Daoy (cell line): ENCODE data around the gene PACSIN1.

GRCh38 chr6:33779650-33780529 lies 9.0 kb downstream of the LEMD2 start:
- RAMPAGE, long total RNA, result no peak

- RAMPAGE, long total RNA, result no peak
These were observed 31.2 kb upstream of the HMGA1 start for GRCh38 chr6:34205495-34205862.

DNA sequence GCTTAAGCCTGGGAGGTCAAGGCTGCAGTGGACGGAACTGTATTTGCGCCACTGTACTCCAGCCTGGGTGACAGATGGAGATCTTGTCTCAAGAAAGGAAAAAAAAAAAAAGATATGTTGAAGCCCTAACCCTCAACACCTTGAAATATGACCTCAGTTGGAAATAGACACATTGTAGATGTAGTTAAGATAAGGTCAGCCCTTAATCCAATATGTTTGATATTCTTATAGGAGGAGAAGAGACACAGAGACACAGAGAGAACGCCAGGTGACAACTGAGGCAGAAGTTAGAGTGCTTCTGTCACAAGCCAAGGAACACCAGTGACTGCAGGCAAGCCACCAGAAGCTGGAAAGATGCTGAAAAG lies 18.4 kb upstream of the HMGA1 start:
- RAMPAGE, long total RNA, result no peak

GRCh38 chr6:34243691-34244370 lies 5.0 kb downstream of the SMIM29 start:
- RAMPAGE, long total RNA, result no peak

- RAMPAGE, long total RNA, result no peak
These were observed 1.7 kb downstream of the SMIM29 start for GRCh38 chr6:34247144-34247533.

DNA sequence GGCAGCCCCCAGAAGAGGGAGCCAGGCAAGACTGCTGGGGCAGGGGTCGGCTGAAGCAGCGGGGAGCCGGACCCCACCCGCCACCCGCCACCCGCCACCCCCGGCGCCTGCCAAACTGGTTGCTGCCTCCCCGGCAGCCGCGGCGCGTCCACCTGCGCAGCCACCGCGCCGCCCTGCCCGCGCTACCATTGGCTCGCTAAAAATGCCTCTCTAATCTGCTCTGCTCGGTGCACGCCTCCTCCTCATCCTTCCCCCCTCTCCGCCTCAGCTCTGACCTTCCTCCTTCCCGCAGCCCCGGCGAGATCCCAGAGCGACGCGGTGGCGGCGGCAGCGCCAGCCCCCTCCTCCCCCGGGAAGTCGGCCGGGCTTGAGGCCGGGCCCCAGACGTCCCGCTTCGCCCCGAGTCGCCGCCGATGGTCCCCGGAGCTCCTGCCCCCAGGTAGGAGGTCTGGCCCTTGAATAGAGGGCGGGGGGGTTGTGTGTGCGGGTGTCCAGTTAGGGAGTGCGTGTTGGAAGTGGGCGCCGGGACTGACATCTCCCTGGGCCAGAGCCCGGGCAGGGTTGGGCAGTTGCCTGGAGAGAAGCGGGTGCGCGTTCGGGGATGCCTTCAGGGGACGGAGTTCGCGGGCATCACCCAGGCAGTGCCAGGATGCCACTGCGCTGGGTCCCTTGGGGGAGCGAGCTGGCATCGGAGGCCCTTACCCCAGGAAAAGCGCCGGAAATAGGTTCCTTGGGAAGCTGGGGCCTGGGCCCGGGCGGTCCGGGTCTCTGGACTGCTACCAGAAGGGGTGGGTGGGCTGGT lies at the start of gene PACSIN1:
TSS of gene PACSIN1 (plus strand) at position 245 of the 802 bp plus-strand sequence.
- RAMPAGE, long total RNA, result no peak

DNA sequence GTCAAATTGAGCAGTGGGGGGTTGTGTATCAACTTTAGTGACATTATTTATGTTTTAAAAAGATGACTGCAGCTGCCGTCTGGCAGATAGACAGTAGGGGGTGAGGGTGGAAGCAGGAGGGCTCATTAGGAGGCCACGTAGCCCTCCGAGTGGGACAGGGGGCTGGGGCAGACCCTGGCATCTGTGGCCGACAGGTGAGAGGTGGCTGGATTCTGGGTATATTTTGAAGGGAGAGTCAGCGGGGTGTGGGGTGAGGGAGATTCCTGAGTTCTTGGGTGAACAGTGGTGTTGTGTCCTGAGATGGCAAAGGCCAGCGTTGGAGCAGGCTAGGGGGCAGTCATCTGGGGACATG lies 19.3 kb downstream of the PACSIN1 start:
- RAMPAGE, long total RNA, result no peak

DNA sequence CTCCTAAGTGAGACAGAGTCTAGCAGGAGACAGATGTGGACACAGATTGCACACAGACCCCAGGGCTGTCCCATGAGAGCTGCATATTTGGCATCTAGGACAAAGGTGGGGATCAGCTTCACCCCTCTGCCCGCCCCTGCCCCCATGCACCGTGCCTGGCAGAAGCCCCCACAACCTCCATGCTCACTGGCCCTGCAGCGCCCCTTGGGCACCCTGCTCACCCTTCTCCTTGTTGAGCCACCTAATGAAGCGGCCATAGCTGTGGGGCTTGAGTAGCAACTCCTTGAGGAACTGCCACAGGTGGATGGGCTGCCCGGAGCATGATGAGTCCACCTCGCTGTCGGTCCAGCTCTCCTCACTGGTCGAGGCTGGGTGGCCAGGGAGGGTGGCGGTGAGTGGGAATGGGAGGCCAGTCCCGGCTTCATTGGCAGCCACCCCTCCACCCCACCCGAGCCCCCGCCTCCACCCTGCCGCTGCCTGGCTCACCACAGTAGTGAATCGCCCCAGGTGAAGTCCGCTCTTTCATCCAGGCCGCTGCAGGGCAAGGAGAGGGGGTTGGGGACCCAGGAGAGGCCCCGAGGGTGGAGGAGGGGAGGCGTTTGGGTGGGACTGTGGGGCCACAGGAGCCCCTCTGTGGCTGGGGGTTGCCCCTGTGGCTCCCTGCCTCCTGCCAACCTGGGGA lies 17.0 kb downstream of the SPDEF start:
- RAMPAGE, long total RNA, result no peak

GRCh38 chr6:34547952-34548636 lies 8.0 kb downstream of the SPDEF start:
- RAMPAGE, long total RNA, result no peak

- RAMPAGE, long total RNA, result no peak
These were observed 45.0 kb upstream of the SPDEF start for GRCh38 chr6:34601048-34601650.

DNA sequence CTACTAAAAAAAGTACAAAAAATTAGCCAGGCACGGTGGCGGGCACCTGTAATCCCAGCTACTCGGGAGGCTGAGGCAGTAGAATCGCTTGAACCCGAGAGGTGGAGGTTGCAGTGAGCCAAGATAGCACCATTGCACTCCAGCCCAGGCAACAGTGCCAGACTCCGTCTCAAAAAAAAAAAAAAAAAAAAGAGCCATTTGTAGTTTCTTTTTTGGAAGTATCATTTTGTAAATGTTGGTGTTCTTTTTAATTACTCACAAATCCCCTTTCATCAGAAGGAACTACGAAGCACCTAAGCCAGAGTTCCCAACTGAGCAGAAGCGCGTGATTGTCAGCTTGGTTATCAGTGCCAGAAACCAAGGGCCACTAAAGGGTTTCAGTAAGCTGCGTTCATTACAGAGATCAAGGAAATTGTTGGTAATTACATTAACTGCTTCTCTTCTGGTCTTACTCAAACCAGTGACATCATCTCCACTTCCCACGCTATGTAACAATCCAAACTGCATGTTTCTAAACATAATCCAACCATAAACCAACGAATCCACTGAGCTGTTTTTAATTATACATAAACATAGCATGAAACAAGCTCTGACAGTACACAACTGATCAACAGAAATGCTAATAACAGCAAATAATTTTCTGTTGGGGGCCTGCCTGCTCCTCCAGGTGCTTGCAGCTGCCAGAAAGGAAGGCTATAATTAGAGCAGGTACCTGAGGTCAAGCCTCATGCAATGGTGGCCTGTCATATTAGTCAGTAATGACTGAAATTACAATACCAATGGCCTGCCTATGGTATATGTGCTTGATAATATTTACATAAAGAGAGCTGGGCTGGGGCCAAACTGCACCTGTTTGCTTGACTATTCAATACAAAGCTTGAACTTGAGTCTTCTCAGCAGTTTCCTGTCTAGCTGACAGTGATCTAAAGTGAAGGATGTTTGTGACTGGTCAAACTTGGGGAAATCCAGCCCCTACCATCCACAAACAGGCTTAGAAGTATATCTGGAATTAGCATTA lies 40.2 kb downstream of the ILRUN start:
- RAMPAGE, long total RNA, result no peak

GRCh38 chr6:34695194-34695598 lies 1.4 kb downstream of the ILRUN start:
- RAMPAGE, long total RNA, result no peak

DNA sequence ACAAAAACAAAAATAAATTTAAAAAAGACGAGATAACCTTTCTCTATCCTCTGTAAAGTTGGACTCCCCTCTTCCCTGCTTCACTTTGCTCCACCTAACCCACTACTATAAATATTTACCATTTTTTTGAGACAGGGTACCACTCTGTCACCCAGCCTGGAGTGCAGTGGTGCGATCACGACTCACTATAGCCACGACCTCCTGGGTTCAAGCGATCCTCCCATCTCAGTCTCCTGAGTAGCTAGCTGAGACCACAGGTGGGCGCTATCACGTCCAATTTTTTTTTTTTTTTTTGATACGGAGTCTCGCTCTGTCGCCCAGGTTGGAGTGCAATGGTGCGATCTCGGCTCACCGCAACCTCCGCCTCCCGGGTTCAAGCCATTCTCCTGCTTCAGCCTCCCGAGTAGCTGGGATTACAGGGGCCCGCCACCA lies 880 bp upstream of the SNRPC start:
- RAMPAGE, long total RNA, result no peak

GRCh38 chr6:35008583-35009337 lies 119.7 kb downstream of the ANKS1A start:
- RAMPAGE, long total RNA, result no peak

- RAMPAGE, long total RNA, result no peak
These were observed 94.0 kb downstream of the TCP11 start for GRCh38 chr6:35047090-35047548.

DNA sequence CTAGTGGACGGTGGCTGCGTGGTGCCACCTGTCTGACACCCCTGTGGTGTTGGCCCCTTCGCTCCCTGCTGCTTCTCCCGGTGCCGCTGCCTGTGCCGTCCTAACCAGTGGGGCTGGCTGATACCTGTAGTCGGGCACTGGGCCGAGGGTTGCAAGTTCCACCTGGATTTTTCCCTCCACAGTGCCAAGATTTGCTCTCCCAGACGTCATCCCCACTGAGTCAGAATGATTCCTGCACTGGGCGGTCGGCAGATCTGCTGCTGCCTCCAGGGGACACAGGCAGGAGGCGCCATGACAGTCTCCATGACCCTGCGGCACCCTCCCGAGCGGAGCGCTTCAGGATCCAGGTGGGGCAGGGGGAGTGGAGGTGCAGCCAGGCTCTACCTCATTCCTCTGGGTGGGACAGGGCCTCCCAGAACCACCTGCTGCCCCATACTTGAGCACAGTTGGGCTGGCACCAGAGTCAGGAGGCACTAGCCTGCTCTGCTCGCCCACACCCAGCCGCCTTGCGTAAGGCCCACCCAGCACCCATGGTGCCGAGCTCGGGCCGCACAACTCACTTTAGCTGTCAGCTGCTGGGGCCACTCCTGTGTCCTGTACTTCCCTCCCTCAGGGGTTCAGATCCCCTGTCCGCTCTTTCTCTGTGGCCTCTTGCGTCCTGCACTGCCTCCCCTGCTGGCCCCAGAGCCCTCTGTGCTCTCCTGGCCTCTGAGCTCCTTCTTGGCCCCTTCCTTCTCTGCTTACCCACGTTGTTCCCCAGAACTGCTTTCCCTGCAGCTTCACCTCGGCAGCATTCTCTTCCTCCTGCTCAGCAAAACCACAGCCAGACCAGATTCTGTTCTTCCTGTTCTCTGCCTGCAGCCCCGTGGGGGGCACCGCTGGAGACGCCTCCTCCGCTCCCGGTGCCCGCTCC lies 60.1 kb downstream of the TCP11 start:
- RAMPAGE, long total RNA, result no peak

DNA sequence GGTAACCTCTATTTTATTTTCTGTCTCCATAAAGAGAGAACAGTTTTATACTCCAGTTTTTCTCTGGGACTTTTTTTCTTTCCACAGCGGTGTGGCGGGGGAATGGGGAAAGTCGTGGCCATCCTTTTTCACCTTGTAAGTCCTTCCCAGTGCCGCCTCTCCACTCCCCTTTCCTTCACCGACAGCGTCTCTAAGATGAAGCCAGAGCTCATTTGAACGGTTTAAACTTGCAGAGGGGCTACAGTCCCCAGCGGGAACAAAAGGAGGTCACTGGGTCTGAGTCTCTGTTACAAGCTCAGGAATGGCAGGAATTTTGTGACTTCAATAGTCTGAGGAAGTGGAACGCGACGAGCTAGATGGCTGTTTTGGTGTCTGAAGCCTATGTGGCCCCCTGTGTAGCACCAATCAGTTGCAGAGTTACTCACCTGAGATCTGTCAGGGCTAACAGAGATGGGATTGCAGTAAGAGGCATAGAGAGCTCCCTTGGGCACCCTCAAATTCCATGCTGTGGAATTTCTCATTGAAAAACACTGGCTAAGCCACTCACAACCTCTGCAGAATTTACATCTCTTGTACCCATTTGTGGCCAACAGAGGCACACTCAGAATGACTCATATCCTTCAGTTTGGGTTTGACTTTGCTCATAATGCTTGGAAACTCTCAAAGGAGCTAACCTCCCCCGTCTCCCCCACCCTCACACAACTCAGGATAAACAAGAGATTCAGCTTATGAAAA lies 7.0 kb upstream of the TCP11 start:
- RAMPAGE, long total RNA, result no peak

DNA sequence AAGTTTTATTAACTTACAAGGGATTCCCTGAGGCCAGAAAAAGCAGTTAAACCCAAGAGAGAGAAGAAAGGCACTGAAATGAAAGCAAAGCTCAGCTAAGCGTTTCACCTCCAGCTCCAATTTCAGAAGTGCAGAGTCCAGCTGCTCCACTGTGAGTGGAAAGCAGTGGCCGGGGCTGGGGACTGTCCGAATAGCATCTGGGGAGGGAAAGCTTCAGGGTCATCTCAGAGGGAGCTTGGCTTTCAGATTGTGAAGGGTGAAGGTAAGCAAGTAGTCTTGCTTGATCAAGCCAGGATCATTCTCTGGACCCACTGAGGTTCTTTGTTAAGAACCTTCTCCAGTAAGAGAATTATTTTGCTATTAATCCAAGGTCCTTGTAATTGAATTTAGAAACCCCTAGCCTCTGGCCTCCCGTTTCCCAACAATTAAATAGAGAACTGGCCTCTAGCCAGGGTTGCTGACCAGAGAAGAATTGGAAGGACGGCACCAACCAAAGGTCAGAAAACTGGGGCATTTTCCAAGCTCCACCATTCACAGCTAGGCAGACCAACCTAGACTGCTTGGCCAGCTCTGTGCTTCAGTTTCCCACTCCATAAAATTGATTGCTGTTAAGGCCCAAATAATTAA lies 20.9 kb upstream of the TCP11 start:
- RAMPAGE, long total RNA, result no peak

- RAMPAGE, long total RNA, result no peak
These were observed 10.2 kb upstream of the PPARD start for GRCh38 chr6:35332240-35332398.

DNA sequence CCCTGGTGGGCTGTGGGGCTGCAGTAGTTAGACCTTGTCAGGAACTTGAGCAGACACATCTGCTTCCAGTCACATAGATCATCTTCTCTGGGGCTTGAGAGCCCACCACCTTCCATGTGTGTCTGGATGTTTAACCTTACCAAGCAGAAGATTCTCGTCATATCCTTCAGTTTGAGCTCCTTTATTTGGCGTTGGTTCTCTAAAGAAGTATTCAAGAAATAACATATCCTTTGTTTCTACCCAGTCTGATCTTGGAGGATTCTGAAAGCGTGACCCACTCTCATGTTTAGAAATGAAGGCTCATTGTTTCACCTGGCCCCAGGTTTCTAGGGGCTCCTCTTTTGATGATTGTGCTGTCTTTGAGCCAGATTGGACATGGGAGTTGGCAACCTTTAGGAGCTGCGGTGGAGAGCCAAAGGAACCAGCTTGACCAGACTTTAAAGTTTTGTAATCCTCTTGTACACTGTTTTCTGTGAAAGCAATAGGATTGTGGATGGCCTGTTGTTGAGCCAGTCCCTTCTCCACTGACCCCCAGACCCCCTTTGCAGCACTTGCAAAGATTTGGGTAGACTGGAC lies 2.1 kb downstream of the PPARD start:
- RAMPAGE, long total RNA, result no peak